ENCODE measurements around a stretch of chr1.

- PRO-cap, result no peak
- RAMPAGE, long total RNA, 4 experiments, result no peak in any of the 4 experiments
Measured at GRCh38 chr1:173424758-173425428, 52.2 kb upstream of the PRDX6 start.

GRCh38 chr1:173451806-173452729 is 25.1 kb upstream of the PRDX6 start:
- PRO-cap, result no peak
- RAMPAGE, long total RNA, 4 experiments, result no peak in any of the 4 experiments

DNA sequence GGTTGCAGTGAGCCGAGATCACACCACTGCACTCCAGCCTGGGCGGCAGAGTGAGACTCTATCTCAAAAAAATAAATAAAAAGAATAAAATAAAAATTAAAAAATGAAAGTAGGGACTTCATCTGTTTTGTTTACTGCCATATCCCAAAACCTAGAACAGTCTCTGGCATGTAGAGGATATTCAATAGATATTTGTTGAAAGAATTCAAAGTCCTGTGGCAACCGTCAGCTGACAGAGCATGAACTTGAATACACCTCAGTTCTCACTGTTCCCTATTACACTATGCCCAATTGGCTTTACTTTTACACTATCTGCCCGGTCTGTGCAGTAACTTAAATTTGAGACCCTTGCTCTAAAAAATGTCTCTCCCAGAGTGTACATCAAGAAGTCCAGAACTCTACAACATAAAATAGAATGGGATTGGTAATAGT is 46.2 kb downstream of the PRDX6 start:
- PRO-cap, result no peak
- RAMPAGE, long total RNA, 4 experiments, result no peak in any of the 4 experiments

GRCh38 chr1:173951902-173952384 is 34.8 kb upstream of the SERPINC1 start:
- PRO-cap, result no peak
- RAMPAGE, long total RNA, 4 experiments, result no peak in any of the 4 experiments

DNA sequence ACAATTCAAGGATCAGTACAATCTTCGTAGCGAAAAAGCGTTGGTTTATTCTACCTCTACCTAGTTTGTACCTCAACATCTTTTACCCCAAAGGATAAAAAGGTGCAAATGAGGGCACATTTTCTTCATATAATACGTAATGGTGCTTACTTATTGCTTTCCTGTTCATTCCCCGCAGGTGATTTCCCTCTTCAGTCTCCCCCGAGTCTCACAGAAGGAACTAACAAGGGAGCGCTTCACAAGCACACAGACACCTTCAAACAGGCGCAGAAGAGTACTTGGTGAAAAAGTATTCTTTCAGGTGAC is 630 bp upstream of the RABGAP1L start:
- PRO-cap, result unidirectional peak, plus-strand start at position 213 of the sequence
- RAMPAGE, long total RNA, 4 experiments, result no peak in any of the 4 experiments

DNA sequence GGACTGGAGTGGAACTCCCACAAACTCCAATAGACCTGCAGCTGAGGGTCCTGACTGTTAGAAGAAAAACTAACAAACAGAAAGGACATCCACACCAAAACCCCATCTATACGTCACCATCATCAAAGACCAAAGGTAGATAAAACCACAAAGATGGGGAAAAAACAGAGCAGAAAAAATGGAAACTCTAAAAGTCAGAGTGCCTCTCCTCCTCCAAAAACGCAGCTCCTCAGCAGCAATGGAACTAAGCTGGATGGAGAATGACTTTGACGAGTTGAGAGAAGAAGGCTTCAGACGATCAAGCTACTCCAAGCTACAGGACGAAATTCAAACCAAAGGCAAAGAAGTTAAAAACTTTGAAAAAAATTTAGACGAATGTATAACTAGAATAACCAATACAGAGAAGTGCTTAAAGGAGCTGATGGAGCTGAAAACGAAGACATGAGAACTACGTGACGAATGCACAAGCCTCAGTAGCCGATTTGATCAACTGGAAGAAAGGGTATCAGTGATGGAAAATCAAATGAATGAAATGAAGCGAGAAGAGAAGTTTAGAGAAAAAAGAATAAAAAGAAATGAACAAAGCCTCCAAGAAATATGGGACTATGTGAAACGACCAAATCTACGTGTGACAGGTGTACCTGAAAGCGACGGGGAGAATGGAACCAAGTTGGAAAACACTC is 170.9 kb downstream of the GPR52 start:
- PRO-cap, result no peak
- RAMPAGE, long total RNA, 4 experiments, result no peak in any of the 4 experiments

GRCh38 chr1:174938414-174939192 is 61.1 kb upstream of the CACYBP start:
- PRO-cap, result no peak
- RAMPAGE, long total RNA, 4 experiments, result no peak in any of the 4 experiments

- PRO-cap, result bidirectional peak, plus-strand start at chr1:174999435, minus-strand start at chr1:174999341
- RAMPAGE, long total RNA, 4 experiments, result no peak in any of the 4 experiments
Measured at GRCh38 chr1:174999116-174999499, 639 bp upstream of the CACYBP start.

DNA sequence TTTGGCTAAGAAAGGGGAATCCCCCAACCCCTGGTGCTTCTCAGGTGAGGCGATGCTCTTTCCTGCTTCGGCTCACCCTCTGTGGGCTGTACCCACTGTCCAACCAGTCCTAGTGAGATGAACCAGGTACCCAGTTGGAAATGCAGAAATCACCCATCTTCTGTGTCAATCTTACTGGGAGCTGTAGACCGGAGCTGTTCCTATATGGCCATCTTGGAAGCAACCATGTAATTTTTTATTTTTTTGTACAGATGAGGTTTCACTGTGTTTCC is 69.5 kb upstream of the KIAA0040 start:
- PRO-cap, result no peak
- RAMPAGE, long total RNA, 4 experiments, result no peak in any of the 4 experiments

DNA sequence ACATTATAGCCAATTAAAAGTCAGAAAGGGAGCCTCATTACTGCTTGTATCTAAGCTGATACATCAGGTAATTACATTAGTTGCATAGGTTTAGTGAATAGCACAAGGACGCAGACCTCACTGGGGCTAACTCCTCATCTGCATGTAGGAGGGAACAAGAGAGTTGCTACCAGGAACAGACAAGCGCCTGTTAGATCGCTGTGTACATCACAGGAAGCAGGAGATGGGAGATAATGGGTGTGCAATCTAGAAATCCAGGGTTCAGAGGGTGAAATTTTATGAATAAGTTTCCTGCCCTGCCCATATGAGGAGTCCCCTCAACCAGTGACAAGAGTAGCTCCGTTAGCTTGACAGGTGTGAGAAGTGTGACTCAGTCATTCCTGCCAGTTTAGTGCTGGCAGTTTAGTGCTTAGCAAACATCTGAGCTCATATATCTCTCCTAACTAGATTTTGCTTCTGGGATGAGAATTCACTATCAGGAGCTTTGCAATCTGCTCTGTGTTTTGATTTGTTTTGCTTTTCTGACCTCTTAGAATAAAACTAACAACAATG is 96.8 kb upstream of the TNR start:
- PRO-cap, result no peak
- RAMPAGE, long total RNA, 4 experiments, result no peak in any of the 4 experiments

GRCh38 chr1:176053048-176054203 is 153.7 kb downstream of the COP1 start:
- PRO-cap, result no peak
- RAMPAGE, long total RNA, 4 experiments, result no peak in any of the 4 experiments

- PRO-cap, result no peak
- RAMPAGE, long total RNA, 4 experiments, result no peak in any of the 4 experiments
Measured at GRCh38 chr1:176177154-176177718, 29.9 kb downstream of the COP1 start.

- PRO-cap, result no peak
- RAMPAGE, long total RNA, 4 experiments, result no peak in any of the 4 experiments
Measured at GRCh38 chr1:176656095-176656845, 193.3 kb downstream of the PAPPA2 start.

GRCh38 chr1:177351235-177351777 is 180.5 kb downstream of the BRINP2 start:
- PRO-cap, result no peak
- RAMPAGE, long total RNA, 4 experiments, result no peak in any of the 4 experiments

DNA sequence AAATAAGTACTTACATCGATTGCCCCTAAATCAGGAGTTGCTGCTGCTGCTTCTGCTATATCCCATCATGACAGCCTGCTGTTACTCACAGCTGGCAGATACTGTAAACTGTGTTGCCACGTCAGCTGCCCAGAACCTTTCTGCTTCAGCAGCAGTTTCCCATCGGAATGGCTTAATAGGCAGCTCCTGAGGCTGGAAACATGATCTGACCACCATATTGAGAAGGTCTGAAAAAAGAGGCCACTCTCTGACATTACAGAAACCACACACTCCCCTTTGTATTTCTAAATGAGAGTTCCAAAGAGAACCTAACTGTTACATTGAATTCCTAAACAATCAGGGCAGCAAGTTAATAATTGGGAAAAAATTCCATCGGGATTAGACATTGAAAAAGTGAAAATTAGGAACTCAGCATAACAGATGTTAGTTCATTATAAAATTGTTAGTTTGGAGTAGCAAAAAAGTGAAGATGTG is 14.4 kb upstream of the SEC16B start:
- PRO-cap, result no peak
- RAMPAGE, long total RNA, 4 experiments, result no peak in any of the 4 experiments

DNA sequence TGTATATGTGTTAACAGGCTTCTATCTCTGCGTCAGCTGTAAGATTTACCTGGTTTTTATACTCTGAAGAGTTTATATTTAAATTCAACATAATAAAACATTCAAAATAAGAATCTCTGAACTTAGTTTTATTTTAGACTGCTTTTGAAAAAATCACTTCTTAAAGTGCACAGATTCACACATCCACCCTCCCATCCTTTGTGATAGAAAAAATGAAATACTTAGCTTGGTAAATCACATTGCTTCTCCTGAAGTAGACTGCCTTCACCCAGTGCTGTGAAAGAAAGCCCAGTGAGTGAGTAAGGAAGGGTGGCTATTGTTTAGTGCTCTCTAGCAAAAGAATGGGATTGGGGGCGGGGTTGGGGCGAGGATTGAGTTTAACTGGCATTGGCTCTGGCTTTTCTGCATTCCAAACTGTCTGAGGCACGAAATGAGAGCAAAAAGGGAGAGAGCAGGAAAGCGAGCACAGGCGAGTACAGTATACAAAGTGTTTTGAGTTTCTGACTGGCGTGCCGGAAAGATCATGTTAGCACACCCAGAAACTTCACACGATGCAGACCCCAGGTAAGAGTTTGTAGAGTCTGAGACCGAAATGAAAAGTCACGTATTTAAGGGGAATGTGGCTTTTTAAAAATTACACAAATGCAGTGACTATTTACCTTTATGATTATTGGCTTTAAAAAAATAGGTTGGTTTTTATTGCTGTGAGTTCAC is 155.6 kb downstream of the CLEC20A start:
- PRO-cap, result bidirectional peak, plus-strand start at position 407 of the sequence, minus-strand start at position 276 of the sequence
- RAMPAGE, long total RNA, 4 experiments, result start-site peak on the plus strand in 2 of 4 experiments, centred at positions 460 to 471 of the sequence, 74 to 153 reads per replicate; start-site peak on the minus strand in 1 of 4 experiments, centred at position 269 of the sequence, 26 reads per replicate

DNA sequence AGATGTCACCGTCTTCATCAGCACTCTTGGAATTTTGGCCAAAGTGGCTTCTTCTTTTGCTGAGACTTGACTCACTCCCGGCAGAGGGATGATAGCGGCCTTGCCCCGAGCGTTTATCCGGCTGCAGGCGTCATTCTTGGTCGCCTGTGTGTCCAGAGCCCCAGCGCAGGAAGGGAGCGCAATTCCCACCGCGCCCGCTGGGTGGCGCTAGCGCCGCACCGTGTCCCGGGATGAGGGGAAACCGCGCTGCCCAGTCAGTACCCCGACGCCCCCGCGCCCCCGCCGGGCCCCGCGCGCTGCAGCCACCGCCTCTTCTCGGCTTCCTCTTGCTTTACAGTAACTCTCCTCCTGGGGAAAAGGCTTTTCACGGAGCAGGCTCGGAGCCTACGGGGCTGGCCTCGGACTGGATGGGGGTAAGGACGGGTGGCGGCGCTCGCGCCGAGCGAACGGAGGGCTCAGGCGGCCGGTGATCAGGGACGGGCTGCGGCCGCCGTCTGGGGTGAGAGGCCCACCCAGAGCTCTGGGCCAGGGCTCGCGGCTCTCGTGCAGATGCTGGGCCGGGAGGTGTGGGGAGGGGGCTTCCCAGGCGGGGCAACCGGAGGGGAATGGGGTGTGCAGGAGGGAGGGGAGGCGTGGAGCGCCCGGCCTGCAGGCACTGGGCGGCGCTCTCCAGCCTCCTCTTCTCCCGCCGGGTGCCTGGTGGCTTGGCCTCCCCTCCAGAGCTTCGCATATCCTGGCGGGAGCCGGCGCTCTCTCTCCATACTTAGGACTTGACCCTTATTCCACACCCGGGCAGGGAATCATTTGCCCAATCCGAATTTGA is 29.8 kb downstream of the TEX35 start:
- PRO-cap, result bidirectional peak, plus-strand start at position 367 of the sequence, minus-strand start at position 115 of the sequence
- RAMPAGE, long total RNA, 4 experiments, result no peak in any of the 4 experiments

- PRO-cap, result bidirectional peak, plus-strand start at chr1:178576143, minus-strand start at chr1:178576070
- RAMPAGE, long total RNA, 4 experiments, result no peak in any of the 4 experiments
Measured at GRCh38 chr1:178575830-178576378, 63.0 kb downstream of the TEX35 start.

GRCh38 chr1:178614187-178614829 is 101.4 kb downstream of the TEX35 start:
- PRO-cap, result no peak
- RAMPAGE, long total RNA, 4 experiments, result no peak in any of the 4 experiments

DNA sequence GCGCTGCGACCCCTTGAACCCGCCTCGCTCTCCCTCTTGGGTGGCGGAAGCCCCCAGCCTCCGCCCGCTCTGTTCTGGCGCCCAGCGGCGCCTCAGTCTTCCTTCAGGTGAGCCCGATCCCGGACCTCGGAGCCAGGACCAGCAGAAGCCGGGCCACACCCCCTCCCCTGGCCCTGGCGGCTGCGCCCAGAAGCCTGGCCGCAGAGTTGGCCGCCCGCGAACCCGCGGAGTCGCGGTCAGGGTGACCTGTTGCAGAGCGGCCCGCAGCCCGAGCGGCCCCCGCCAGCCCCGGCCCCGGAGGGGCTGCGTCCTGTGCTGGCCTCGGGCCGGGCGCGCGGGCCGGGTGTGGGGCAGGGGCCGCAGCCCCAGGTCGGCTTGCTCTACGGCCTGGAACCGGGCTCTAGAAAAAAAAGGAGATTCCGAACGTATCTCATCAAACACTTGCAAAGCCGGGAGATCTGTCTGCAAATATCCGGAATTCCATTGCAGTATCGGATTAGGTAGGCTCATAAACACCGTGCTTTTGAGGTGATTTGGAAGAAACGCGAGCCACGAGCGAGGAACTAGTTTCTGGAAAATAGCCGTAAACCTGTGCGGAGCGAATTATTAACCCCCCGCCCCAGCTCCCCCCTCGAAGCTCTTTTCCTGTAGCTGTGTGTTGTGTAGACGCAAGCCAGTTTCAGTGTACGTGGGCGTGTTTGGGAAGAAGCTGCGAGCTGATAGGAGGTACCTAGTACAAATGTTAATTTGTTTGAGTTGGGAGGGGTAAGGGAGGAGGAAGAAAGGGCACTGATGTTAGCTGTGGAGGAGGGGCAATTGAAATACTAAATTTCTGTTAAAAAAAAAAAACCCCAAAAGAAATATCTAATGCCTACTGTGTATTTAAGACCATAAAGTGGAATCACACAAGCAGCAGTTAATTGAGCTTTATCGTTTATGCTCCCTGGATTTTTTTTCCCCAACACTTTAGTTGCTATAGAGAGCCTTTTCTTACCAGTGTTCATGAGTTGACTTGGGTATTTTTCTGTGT is 977 bp downstream of the RALGPS2 start:
- PRO-cap, result bidirectional peak, plus-strand start at position 156 of the sequence, minus-strand start at position 128 of the sequence; bidirectional peak, plus-strand start at position 768 of the sequence, minus-strand start at position 579 of the sequence
- RAMPAGE, long total RNA, 4 experiments, result no peak in any of the 4 experiments